ENCODE results near the gene CCL28.

DNA sequence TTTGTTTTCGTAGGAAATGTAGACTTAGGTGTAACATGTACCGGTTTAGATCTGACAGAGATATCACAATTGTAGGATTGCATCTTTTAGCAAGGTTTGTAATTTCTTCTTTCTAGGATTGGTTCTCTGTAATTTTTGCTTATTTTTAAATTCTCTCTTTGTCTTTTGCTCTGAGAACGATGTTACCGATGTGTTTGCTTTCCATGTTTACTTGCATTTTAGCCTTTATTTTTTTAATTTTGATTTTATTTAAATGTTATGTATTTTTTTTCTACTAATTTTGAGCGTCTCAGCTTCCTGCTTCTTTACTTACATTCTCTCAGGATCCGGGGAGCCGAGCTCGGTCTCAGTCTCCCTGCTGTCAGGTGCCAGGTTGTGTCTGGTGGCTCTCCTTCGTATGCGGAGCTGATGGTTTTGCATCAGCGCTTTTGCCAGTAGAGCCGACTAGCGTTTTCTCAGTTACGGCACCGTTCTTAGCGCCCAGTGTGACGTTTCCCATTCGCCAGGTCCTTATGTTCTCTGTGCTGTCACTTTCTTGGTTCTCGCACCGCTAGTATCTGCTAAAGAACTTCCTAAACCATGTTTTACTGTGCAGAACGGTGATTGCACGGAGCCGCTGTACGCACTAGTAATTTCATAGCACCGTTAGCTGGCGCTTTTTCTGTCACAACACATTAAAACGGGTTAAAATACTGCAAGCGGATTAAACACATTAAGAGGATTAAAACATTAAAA, 20.7 kb downstream of the ANXA2R start:
- PRO-cap, result bidirectional peak, plus-strand start at position 565 of the sequence, minus-strand start at position 401 of the sequence

DNA sequence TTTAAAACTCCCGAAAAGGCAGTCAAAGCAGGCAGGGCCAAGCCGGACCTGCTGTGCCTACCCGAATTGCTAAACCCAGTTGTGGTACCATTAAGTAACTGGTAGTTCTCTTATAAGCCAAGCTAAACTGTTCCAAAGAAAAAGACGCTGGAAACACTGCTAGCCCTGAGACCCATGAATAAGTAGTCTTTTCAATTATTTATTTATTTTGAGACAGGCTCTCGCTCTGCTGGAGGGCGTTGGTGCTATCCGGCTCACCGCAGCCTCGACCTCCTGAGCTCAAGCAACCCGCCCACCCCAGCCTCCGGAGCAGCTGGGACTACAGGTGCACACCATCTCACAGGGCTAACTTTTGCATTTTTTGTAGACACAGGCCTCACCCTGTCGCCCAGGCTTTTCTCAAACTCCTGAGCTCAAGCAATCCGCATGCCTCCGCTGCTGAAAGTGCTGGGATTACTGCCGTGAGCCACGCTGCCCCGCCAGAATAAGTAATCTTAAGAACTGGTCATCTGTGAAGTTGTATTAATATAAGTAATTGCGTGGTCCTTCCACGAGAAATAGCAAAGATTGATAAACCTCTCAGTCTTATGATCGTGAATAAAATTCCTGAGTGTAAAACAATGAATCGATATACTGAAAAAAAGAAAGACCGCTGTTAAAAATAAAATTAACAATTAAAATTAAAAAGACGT, 1.6 kb downstream of the ANXA2R start:
- PRO-cap, result no peak

DNA sequence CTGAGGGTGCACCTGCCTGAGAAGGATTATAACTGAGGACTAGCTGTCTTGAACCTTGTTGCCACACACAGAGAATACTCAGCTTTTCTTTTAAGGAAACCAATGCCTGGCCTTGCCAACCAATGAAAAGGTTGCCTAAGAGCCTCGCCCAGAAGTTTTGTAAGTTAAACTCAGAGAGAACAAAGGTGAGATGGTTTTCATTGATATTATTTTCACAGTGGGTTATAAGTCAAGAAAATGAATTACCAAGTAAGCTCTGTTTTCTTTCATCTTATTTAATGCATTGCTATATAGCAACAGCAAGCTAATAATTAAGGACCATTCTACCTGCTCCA, 45.0 kb downstream of the NIM1K start:
- PRO-cap, result no peak

DNA sequence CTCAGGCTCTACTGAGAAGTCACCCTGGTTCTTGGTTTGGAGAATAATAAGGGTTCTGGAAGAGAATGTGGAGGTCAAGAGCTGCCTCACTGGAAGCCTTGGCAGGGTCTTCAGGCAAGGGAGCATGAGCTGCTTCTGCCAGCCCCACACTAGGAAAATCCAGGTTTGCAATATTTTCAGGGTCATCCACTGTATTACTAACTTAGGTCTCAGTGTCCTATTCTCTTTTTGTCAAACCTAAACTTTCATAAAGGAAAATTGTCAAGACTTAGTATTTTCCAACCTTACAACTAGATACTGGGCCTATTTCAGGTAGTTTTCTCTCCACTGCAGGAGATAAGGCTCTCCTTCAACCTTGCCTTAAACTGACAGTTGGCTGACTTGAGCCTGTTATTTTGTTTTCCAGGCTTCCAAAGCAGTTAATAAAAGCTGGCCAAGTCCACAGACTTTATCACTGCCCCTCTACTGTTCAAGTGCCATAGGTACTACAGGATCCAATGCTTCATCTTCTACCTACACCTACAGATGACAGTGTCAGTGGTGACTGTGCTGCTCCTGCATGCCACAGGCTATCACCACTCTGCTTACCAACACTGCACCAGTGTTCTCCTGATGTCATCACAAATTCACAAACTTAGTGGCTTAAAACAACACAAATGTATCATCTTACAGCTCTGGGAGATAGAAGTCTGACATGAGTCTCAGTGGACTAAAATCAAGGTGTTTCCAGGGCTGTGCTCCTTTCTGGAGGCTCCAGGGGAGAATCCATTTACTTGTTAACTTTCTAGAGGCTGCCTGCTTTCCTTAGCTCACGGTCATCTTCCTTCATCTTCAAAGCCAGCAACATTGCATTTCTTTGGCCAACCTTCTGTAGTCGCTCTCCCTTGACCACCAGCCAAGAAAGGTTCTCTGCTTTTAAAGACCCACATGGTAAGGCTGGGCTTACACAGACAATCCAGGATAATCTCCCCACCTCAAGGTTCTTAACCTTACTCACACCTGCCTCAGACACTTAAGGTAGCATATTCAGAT, 26.6 kb downstream of the HMGCS1 start:
- PRO-cap, result no peak

DNA sequence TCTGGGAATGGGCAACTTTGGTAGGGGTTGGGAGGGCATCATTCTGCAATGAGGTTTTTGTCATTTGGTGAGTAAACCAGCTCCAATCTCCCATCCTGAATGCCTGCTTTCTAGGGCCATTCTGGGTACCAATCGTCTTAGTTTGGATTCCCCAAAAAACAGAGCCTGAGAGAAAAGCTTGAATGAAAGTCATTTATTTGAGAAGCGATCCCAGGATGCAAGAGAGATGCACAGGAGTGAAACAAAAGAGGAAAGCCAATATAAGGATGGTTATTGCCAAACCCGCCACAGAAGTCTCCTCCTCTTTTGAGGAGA, 26.0 kb downstream of the HMGCS1 start:
- PRO-cap, result no peak

DNA sequence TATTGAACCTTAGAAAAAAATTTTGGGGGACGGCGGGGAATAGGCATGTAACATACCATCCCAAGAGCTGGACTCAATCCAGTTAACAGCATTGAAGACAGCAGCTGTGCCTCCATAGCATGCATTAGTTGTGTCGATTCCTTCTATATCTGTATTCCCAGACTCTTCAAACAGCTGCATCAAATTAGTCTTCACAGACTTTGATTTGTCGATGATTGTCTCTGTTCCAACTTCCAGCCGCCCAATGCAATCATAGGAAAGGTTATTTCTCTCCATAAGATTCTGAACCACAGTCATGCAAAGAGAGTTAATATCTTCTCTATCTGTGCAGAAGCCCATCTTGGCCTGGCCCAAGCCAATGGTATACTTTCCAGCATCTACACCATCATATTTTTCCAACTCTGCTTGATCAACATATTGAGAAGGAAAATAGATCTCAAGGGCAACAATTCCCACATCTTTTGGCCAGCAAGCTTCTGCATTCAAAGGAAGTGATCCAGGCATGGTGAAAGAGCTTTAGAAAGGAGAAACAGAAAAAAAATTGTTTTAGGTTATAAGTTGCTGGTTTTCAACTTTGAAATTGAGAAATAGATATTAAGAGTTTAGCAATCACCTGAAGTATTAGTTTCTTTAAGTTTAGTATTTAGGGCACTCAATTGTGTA, 14.6 kb downstream of the HMGCS1 start:
- PRO-cap, result no peak

DNA sequence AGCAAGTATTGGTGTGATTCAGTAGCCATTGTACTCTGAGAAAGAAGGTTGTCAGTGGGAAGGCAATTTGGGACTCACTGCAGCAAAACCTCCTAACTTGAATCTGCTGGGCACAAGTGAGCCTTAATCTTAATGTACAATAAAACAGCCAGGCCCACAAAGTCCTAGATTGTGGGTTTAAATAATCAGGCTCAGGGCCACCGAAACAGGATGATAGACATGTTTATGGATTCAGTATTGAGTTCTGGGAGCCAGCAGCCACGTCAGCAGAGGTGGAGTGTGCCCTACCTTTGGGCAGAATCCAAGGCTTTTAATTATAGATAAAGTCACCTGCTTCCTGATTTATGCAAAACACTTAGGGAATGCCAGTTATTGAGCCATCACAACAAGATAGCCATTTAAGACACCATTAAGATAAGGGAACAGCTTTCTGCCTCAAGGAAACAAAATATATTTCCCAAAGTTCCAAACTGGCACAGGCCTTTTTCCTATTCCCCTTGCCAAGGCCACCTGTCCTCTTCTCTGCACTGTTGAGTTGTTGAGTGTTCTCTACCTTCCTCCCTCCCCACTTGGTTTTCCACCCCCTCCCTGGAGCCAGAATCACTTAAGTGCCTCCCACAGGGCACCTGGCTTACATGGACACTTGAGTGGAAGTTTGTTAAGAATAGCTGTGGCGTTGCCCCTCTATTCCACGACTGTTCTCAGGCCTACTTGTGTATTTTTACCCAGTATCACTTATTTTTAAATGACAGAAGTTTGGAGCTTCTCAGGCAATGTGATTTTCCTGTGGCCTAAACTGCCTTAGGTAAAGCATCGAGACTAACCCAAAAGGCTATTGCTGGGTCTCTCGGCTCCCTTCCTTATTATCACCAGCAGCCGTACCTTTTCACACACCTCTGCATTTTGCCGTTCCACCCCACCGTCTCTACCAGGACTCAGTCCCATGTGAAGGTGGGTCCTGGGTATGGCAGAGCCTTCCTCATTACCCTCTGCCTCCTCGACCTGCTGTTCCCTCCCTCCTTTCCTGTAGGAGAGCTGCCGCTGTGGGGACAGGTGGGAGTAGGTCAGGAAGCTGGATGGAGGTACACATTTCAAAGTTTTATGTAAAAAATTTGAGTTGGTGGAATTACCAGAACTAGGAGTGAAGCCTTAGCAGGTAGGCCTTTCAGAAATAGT, 2.2 kb downstream of the CCL28 start:
- PRO-cap, result no peak

DNA sequence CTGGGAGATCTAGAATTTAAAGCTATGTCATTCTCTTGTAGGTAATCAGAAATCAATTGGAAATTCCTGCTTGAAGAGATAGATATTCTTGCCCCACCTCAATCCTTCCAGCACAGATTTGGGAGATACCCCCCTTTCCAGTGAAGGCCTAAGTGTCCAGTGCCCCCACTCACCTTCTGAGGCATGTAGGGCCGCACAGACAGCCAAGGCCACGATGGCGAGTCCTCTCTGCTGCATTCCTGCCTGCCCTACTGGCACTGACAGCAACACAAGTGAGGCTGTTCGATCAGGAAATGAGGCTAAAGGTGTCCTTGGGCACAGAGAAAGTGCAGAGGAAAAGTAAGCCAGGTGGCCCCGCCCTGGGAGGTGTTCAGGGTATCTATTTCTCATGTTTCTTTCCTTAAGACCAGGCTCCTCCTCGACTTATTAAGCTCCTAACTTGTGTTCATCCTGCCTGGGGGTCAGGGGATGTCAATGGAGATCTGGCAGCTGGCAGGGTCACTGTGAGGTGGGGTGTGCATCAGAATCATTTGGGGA, at the start of gene CCL28:
Gene CCL28 (minus strand): TSS at position 312 of the 537 bp plus-strand sequence.
- PRO-cap, result no peak

GRCh38 chr5:43432426-43433059, 20.4 kb upstream of the CCL28 start:
- PRO-cap, result no peak

- PRO-cap, result unidirectional peak, plus-strand start at chr5:43483351; unidirectional peak, plus-strand start at chr5:43483410
These were observed 414 bp downstream of the TMEM267 start for GRCh38 chr5:43483152-43483749.

DNA sequence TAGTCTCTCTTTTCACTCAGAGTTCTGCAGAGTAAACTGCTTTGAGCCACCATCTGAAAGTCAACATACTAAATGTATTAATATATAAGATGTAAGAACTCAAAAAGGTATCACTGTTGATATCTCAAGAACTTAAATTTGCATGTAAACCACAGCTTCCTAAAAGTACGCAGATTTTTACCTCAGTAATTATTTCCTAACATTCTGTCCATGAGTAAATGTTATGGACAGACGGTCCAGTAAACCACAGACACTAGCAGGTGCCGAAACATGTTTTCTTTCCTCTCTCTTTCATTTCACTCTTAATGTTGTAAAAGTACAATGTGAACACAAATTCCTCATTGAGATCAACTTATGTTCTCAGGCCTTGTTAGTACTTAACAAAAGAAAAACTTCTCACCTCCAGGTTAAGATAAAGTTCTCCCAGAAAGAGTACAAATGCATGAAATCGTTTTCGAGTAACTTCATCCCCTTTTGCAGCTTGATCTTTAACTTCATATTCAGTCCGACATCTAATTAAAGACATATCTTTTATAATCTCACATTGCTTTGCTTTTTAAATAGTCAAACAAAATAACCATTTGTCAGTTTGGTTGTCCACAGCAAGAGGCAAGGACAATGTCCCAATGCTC, 18.2 kb downstream of the PAIP1 start:
- PRO-cap, result no peak

DNA sequence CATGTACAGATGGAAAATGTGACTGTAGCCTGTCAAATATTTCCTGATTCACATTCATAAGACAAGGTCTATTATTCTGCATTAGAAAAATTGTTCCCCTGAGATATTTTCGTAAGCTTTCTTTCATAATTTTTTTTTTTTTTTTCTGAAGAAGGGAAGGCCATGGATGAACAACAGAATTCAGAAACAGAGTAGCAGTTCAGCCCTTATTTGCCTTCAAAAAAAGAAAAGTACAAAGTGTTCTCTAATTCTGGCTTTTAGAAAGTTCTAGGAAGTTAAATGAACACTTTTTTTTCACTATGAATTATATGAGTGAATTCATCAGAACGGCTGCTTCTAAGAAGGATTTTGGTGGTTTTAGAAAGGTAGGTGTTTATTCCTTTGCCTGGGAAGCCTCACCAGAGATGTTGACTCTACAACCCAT, 81.1 kb downstream of the NNT start:
- PRO-cap, result no peak

DNA sequence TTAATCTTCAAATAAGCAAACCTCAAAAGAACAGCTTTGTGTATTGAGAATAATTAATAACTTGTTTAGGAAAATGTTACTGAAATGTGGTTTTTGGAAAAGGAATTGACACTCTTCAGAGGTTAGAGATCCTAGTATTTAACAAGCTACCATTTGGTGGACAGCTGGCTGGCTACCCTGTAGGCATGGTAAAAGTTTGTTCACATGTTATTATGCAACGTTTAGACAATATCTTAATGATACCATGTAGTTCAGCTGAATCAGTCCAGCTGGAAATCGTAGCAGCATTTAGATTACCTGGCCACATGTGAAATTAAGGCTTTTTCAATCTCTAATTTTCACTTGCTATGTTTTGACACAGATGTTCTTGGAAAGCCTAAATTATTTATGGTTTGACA, 3.7 kb downstream of the FGF10 start:
- PRO-cap, result no peak

DNA sequence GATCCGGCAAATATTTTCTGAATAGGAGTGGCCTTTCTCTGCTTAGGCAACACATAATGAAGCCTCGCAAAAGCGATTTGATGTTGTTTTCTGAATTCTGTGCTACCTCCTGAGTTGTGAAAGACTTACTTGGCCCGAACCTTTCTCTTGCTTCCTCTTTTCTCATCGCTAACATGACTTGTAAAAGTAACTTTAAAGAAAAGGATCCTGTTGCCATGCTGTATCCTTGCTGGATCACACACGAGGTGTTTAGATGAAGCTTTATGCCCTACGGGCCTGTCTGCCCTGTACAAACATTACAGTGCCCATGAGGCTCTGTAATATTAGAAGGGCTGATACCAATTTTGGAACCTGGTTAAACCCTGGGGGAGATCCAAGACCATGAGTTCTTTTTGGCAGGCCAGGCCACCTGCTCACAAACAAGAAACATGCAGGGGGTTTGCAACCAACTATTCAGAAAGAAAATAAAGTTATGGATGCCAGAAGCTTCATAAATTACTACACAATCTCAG, 149.9 kb upstream of the FGF10 start:
- PRO-cap, result no peak

DNA sequence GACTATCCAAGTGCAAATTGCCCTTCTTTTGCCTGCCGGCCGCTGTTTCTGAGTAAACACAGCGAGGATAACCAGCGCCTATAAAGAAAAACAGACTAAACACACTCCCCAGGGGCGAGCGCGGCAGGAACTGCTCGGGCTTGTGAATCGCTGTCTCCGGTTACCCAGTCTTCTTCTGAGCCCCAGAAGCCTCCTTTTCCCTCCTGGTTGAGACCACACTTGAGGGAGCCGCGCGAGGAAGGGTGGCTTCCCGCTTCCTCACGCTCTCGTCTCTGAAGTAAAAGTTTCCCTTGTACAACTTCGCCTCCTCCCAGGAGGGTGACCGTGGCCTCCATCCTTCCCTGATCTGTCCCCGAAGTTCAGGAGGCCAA, 1.1 kb downstream of the HCN1 start:
- PRO-cap, result no peak

- PRO-cap, result no peak
These were observed 25.2 kb downstream of the EMB start for GRCh38 chr5:50415815-50416429.

DNA sequence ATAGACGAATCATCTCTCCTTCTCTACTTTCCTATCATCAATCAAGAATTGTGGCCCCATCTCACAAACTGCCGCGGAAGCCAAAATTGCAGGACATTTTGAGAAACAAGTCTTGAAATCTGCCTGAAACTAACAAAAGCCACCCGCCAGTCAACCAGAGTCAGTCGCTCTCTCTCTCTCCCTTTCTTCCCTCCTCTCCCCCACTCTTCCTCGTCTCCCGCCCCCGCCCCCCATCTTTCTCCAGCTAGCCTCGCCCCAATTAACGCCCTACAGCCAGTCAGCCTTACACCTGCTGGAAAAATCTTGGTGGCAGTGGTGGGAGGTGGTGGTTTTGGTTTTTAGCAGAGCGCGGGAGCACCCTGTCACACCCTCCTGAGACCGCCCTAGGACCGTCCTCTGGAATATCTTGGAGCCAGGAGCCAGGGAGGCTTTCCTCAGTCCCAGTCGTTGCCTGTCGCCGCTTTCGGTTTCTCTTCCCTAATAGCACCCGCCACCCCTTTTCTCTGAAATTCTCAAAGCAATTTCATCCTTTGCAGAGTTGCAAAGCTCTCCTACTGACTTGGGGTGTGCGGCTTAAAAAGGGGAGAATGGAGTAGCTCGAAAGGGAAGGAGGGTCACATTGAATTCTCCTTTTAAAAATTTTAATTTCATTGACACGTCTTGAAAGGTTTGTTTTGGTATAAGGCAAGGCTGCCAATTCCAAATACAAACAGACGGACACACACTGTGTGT, 301.1 kb downstream of the PARP8 start:
- PRO-cap, result no peak

DNA sequence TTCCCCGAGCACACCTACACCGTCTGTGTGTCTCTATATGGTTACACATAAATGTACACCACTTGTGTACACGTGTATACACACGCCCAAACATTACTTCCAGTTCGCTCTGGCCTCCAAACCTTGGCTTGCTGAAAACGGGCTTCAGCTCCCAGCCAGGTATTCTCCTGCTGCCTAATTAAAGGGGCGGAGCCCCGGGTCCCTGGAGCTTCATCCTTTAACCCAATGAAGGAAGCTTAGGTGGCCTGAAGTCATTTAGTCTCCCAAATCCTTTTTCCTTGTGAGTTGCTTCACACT, 4.6 kb downstream of the ISL1 start:
- PRO-cap, result no peak

GRCh38 chr5:52798951-52799839, 11.5 kb downstream of the ITGA1 start:
- PRO-cap, result bidirectional peak, plus-strand start at chr5:52799597, minus-strand start at chr5:52799354

GRCh38 chr5:52800636-52801269, 13.0 kb downstream of the ITGA1 start:
- PRO-cap, result bidirectional peak, plus-strand start at chr5:52800914, minus-strand start at chr5:52800813

Measured in left ventricle myocardium (tissue), 1 donor.